AG04449 (cell line): ENCODE data around the gene C17orf97.

DNA sequence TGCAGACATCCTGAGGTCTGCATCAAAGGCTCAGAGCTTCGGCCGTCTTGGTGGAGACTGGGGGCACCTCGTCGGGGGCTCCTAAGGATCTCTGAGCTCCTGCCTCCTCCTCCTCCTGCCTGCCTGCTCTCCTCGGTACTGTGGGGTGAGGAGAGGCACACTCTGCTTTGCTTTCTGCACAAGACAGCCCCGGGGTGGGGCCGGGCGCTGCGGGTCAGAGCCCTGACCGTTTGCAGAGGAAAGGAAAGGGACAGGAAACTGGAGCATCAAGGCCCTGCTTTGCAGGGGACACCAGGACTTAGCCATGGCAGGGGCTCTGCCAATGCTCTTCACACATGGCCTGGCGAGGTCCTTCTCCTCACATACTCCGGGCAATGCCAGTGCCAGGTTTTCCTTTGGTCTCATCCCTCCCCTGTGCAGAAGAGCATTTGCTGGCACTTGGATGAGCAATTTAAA is 23.7 kb upstream of the DOC2B start:
- RRBS: no CpG with 5 or more reads among the region's 12 CpGs

DNA sequence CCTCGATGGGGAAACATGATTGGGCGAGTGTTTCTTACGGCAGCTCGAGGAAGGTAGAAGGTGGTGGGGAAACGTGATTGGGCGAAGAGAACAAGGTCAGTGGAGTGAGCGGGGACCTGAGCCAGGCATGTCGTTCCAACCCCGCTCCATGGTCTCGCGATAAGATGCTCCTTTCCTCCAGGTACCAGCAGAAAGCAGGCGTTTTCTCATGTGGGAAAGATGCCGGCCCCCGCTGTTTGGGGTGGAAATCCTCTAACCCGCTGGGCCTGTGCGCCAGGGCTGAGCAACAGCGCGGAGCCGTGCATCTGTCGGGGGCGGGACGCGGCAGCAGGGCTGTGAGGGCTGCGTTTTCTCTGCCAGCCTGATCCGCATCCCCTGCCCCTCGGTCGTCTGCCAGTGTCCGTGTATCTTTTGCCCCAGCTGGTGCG is 25.6 kb upstream of the DOC2B start:
- RRBS: no CpG with 5 or more reads among the region's 29 CpGs

- RRBS: no CpG with 5 or more reads among the region's 18 CpGs
Measured at GRCh38 chr17:304323-304907, 48.2 kb downstream of the RPH3AL start.

DNA sequence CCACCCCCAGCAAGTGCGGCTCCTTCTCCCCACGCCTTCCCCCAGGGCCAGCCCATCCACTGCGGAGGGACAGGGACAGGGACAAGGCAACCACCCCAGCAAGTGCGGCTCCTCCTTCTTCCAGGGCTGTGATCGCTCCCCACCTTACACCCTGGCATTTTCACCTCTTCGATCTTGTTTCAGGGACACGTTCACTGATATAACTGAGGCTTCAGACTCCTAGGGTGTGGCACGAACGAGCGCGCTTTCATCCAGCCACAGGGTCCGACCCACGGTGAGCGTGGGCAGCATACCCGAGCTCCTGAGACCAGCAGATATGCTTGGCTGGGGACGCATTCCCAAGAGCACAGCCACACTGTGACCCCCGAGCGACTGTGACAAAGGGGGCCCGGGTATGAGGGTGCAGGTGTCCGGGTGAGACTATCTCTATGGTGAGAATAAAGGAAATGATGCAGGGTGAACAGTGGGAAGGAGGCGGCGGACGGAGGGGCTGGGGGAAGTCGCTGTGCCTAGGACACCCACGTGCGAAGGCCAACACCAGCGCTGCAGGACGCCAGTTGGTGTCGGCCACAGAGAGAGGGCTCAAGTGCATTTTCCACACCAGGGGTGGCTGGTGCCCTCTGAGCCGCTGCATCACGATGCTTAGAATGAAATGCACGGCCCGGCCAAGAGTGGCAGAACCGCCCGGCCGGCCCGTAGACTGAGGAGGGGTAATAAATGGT is 17.6 kb downstream of the RPH3AL start:
- RRBS: no CpG with 5 or more reads among the region's 37 CpGs

GRCh38 chr17:348597-349750 is 3.6 kb downstream of the RPH3AL start:
- RRBS: no CpG with 5 or more reads among the region's 19 CpGs

DNA sequence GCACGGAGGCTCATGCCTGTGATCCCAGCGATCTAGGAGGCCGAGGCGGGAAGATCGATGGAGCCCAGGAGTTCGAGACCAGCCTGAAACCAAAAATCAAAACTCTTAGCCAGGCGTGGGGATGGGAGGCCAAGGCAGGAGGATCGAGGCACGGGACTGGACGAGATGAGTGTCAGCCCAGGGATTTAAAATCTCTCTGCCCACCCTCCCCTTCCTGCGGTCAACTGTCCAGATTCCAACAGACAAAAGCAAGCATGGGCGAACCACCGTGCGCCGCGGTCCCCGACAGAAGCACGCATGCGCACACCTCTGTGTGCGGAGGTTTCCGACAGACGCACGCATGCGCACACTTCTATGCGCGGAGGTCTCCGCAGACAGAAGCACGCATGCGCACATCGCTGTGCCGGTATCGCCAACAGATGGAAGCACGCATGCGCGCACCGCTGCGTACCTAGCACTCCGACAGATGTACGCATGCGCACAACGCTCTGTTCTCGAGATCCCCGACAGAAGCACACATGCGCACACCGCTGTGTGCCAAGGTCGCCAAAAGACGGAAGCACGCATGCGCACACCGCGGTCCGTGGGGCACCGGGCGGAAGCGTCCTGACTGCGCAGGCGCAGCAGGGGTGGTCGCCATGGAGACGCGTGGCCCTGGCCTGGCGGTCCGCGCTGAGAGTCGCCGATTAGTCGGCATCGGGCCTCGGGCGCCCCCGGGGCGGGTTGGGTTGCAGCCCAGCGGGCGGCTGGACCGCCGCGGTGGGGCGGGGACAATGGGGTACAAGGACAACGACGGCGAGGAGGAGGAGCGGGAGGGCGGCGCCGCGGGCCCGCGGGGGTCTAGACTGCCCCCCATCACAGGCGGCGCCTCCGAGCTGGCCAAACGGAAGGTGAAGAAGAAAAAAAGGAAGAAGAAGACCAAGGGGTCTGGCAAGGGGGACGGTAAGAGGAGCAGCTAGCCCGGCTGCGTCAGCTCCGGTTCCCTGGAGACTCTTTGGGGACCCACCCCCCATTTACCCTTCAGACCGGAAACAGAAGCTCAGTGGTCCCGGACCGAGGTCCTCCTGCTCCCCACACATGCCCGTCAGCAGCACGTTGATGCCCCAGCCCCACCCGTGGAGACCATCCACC is at the start of gene C17orf97:
Gene C17orf97 (plus strand): TSS at position 621 of the 1,131 bp plus-strand sequence.
- RRBS: no CpG with 5 or more reads among the region's 101 CpGs

- RRBS: no CpG with 5 or more reads among the region's 9 CpGs
Measured at GRCh38 chr17:602376-603117, 112.1 kb downstream of the VPS53 start.

DNA sequence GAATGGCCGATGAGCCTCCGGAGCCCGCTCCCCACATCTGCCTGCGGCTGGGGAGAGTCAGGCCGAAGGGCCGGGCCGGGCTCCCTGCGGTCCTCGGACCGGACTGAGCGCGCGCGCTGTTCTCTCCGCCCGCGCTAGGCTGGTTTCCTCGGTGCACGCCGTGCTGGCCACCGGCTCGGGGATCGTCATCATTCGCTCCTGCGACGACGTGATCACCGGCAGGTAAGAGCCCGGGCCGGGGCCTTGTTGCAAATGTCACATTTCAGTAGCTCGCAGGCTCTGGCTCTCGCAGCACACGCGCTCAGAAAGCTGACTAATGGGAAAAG is 527 bp downstream of the TLCD3A start:
- RRBS: 5% methylated on average over 22 of the region's 34 CpGs

- RRBS: 3% methylated on average over 6 of the region's 62 CpGs
Measured at GRCh38 chr17:752464-753236, 586 bp upstream of the GEMIN4 start.

- RRBS: no CpG with 5 or more reads among the region's 13 CpGs
Measured at GRCh38 chr17:769717-770421, 12.2 kb downstream of the GLOD4 start.

- RRBS: 0% methylated on average over 1 of the region's 19 CpGs
Measured at GRCh38 chr17:835459-835863, 53.3 kb downstream of the MRM3 start.

DNA sequence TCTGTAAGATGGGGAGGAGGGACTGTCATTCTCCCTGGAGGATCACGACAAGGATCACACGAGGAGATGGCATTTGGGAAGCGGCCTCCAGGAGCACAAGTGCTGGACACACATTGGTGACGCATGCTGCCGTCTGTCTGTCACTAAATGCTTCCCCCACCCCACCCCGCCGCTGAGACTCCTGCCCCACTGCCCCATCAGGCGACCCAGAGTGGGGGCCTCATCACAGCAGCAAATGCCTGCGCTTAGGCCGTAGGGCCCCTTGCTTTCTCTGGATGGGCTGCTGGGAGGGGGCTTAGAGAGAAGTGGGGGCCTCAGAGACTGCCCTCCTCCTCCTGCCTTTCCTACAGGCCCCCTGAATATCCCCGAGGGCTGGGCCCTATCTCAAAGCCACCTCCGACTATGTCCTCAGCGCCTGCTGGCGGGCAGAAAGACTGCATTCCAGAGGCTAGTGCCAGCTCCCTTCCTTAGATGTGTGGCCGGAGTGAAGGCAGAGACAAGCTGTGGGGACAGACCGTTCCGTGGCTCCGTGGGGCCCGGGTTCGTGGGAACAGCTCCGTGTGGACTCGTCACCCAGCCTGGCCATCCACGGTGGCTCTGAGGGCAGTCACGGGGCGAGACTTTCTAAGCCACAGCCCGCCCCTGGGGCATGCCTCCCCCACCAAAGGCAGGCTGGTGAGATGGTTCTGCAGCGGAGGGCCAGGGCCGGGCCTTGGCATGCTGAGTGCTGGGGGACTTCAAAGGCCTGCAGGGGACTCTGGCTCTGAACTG is 50.1 kb downstream of the TIMM22 start:
- RRBS: 82% methylated on average over 5 of the region's 28 CpGs

GRCh38 chr17:1078619-1079419 is 81.9 kb downstream of the TIMM22 start:
- RRBS: 55% methylated on average over 6 of the region's 48 CpGs

DNA sequence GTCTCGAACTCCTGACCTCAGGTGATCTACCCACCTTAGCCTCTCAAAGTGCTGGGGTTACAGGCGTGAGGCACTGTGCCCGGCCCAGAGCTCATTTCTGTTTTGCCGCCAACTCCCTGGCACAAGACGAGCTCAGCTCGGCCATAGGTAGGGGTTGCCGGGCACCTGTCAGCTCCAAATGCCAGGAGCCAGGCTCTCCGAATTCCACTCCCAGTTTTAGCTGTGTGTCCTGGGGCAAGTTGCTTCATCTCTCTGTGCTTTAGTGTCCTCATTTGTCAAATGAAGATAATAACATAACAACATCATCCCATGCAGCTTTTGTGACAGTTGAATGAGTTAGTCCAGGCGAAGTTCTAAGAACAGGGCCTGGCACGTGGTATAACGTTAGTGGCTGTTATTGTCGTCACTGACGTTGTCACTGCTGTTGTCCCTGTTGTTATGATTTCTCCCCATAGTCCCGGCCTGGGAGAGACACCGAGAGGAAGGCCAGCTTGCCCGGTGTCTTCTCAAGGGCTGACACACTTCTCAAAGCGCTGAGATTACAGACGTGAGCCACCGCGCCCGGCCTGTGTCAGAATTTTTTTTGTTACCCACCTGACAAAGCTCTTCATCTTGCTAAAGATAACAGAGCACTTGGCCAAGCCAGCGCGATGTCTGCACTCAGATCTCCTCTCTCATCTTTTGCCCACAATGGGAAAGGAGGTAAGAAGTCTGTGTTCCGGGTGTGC is 30.0 kb downstream of the ABR start:
- RRBS: 94% methylated on average over 6 of the region's 24 CpGs

GRCh38 chr17:1188505-1189715 is 9.1 kb upstream of the ABR start:
- RRBS: 59% methylated on average over 4 of the region's 30 CpGs

GRCh38 chr17:1229426-1230010 is 40.7 kb upstream of the BHLHA9 start:
- RRBS: 3% methylated on average over 25 of the region's 79 CpGs

DNA sequence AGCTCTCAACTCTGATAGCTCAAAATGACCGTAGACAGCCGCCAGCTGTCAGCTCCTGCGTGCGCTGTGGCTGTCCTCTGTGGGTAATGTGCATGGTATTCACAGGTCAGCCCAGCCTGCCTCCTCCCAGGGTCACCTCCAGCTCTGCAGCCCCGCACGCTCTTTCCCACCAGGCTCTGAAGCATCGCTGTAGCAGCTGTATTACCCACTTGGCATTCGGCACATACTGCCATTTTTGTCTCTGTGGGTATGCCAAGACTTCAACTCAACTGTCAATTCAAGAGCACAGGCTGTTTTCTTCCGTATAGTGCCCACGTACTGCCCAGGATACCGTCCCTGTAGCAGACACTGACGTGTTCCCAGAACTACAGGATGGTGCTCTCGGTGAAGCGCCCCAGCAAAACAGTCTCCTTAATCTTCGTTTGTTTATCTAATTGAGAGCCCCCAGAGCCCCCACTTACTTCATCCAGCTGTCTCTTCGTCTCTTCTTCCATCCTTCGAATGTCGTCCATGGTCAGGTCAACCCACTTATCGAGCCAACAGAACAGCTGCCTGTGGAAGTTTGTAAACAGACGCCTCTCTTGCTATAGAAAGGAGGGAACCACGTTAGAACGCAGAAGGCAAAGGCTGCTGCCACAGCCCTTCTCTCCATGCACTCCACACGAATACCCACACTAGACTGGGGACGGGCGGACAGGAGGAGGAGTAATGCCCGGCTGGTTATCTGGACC is 17.4 kb upstream of the INPP5K start:
- RRBS: no CpG with 5 or more reads among the region's 26 CpGs

DNA sequence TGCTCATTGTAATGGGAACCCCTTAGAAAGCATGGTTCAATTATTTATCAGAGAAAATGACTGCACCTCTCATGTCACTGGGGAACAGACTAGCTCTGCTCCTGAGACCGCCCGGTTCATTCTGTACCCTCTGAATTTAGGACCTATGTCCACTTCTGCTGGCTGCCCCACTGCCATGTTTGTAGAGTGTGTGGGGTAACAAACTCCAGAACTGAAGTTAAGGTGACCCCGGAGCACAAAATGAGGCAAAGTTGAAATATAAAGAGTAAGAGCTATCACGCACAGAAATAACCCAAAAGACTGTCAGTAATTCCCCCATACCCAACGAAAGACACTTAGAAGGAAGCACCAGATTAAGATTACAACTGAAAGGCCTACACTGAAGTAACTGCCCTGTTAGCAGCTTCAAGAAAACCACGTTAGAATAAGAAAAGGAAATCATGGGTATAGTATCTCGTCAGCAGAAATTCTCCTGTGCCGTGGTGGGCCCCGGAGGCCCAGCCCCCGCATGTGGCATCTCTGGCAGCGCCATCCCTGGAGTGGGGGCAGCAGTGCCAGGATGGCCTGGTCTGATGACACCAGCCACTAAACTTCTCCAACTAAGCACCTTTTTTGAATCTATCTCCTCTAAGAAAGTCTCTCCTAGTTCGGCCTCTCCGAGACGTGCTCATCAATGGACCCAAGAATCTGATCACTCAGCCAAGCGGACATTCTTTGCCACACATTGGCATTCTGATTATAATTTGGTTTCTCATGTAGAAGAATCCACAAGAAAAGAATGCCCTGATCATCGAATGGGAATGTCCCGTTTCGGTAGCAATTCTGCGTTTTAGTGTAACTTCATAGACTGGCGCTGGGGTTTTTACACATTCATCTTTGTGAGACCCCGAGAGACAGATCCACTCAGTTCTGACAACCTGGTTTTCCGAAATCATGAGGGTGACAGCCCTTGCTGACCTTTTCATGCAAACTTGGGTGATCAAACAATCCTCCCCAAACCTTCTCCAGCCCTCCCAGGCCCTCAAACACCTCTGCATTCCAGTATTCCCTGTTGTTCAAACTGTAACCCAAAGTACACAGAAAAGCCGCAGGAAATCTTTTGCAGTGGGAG is 18.7 kb downstream of the PITPNA start:
- RRBS: 100% methylated on average over 1 of the region's 23 CpGs

DNA sequence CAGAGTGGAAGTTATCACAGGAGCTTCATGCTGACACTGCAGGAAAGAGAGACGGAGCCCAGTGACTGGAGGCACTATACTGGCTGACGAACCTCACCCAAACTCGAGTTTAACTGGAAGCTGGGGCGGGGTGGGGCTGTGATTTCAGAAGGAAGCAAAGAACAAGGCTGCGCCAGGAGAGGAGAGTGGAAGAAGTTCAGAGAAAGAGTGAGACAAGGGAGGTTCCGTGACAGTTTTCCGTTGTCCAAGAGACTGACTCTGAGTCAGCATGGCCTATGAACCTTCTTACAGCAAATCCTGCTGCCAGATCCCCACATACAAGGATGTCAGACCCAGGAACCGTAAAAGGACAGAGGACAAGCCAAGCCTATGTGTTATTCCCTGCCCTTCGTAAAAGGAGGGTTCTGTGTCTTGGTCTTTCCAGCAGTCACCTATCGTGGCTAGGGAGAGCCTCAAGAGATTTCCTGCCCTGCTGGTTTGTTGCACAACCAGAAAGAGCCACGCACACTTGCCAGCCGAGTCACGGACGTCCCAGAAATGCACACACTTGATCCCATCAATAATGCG is 5.1 kb downstream of the PITPNA start:
- RRBS: no CpG with 5 or more reads among the region's 15 CpGs

GRCh38 chr17:1723753-1724177 is 739 bp upstream of the WDR81 start:
- RRBS: no CpG with 5 or more reads among the region's 17 CpGs